ENCODE data around the gene RAP1B.

DNA sequence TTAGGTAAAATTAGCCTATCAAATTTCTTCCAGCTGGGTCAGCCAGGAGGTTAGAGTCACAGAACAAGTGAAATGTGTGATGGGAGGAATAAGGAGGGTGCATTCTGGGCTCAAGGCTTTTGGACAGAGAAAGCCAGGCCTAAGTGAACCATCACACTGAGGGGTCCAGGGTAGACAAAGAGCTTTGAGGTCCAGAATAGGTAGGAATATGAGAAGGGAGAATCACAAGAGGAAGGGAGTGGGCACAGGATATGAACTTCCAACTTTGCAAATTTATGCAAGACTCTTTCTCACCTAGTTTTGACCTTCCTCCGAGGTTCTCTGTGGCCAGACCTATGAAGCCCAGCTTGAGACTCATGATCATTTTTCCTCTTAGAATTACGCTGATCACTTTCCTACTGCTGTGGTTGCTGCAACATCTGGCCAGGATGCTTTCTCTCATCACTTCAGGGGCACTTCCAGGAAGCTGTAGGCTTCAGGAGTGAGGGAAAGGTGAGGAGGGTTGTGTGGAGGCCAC is 23.5 kb downstream of the IFNG start:
- PRO-cap, 2 experiments = no peak in any of the 2 experiments

DNA sequence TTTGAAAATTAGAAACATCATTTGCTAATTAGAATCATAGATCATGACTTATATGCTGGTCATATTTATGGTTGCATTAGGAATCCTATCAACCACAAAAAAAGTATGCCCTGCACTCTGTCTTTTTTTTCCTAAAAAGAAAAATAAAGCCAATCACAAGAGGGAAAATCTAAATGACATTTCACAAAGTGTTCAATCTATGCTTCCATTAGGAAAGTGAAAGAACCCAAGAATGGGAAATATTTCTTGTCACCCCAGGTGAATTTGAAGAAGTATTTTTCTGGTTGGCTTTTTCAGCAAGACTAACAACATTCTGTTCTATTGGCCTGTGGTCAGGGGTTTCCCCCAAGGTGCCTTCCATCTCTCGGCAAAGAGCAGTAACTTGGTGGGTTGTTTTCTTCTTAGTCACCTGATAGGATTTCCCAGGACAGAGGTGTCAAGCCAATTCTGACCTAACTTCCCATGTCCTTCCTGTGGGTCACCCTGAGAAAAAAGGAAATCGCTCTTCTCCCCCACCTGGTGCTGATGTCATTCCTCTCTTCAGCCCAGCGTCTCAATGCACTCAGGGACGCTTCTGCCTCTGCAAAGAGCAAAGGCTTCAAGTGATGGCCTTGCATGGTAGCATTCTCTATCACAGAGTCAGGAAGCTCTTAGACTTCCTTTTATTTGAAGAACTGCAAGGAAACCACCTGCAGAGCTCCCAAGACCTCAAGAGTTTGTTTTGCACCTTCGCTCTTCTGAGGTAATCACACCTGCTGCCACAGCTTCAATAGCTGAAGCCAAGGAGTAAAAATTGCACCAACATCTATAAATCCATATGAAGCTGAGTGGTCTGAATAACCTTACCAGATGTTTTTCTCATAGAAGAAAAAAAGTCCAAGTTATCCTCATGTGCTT is 16.1 kb upstream of the IFNG start:
- PRO-cap, 2 experiments = peak in 2 of 2 experiments; most common plus-strand start position 348 of the sequence (in 1); most common minus-strand start position 604 of the sequence (in 2)

GRCh38 chr12:68532612-68533013 is 78.1 kb upstream of the RAP1B start:
- PRO-cap, 2 experiments = no peak in any of the 2 experiments

GRCh38 chr12:68610308-68611077 is at the start of gene RAP1B:
Gene RAP1B (plus strand): TSS chr12:68610899.
- PRO-cap, 2 experiments = peak in 2 of 2 experiments; most common plus-strand start chr12:68610961 (in 2); most common minus-strand start chr12:68610735 (in 2)

DNA sequence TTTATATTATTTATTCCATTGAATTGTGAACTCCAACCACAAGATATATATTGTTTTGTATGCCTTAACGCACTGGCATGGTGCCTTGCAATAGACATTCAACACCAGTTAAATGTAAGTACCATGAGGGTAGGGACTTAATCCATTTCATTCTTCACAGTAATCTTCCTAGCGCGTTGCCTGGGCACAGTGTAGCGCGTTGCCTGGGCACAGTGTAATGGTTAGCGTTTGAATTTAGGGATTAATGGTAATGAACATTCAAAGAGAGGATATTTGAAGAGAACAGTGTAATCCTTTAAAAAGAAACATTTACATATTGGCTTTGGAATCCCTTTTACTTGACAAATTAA is 2.8 kb downstream of the RAP1B start:
- PRO-cap, 2 experiments = no peak in any of the 2 experiments

- PRO-cap, 2 experiments = no peak in any of the 2 experiments
These were observed 10.7 kb downstream of the RAP1B start for GRCh38 chr12:68621206-68621962.

- PRO-cap, 2 experiments = no peak in any of the 2 experiments
These were observed 37.4 kb downstream of the MDM2 start for GRCh38 chr12:68845141-68845994.

DNA sequence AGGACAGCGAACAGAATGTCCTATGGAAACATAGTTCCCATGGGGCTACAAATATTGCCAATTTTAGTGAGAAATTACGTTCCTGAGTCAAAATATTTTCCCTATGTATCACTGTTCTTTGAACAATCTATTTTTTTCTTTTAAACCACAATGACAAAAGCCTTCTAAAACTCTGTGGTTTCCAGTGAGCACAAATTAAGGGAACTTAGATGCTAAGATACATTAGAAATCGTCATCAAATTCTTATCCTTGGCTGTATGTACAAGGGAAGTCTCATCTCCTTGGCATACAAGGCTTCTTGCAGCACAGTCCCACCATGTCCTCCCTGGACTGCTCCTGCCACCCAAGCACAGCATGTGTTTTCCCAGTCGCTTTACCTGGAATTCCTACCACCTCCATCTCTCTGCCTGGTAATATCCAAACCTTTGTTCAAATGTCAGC is 17.9 kb downstream of the CPM start:
- PRO-cap, 2 experiments = no peak in any of the 2 experiments

DNA sequence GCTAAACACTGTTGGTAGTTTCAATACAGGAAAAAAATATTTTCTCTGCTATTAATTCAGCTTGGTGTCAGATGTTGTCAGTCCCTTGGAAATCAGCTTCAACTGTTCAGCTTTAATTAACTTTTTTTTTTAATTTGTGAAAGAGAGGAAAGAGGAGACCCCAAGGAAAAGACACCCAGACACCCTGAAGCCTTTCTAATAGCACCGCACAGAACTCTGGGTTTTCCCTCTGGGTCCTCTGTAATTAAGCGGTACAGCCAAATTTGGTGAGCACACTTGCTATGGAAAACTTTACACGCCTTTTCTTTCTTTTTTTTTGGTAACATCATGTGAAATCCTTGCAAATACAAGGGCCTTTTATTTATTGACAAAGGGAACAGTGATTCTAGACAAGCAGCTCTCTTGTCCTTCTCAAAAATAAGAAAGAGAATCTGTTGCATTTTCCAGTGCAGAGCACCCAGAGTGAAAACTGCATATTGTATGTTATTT is 44.3 kb upstream of the CPM start:
- PRO-cap, 2 experiments = no peak in any of the 2 experiments

- PRO-cap, 2 experiments = peak in 2 of 2 experiments; most common plus-strand start chr12:69240746 (in 1); most common minus-strand start chr12:69240743 (in 2)
These were observed 1.2 kb downstream of the CPSF6 start for GRCh38 chr12:69240653-69240935.

GRCh38 chr12:69256403-69257571 is 17.4 kb downstream of the CPSF6 start:
- PRO-cap, 2 experiments = no peak in any of the 2 experiments

GRCh38 chr12:69587847-69588314 is 2.6 kb downstream of the CCT2 start:
- PRO-cap, 2 experiments = no peak in any of the 2 experiments

DNA sequence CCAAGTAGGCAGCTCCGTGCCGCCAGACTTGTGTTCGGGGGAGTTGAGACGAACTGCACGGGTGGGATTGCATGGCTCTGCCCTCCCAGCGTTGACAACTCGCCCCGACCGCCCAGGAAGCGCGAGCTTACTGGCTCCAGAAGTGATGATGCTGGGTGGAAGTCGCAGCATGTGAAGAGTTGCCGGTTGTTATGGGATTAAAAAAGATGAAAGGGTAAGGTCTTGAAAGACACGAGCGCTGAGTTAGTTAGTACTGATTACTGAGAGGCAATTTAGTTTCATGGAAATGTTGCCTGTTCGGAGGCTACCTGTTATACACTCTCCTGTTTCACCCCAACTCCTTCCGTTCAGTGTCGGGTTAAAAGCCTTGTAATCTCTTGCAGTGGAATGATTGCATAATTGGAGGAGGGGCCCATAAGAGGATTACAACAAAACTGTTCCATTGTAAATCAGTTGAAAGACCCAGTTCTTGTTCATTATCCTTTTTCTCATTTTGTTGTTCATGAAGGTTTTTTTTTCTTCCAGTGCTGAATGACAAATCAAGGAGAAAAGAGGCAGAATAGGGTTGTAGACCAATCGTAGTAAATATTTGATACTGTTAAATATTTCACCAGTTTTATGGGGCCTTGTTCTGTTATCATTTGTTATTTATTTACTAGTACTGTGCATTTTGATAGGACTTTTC is 1.1 kb downstream of the RAB3IP start:
- PRO-cap, 2 experiments = peak in 2 of 2 experiments; most common plus-strand start position 31 of the sequence (in 1); most common minus-strand start position 57 of the sequence (in 2)

DNA sequence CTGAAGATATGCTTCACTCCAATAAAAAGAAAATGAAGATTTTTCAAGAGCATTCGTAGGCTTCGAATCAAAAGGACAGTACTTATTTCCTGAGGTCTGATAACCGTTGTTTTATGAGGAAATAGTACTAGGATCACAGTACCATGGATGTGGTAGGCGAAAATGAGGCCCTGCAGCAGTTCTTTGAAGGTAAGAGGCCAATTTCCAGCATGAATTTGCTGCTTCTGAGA is 263 bp downstream of the MYRFL start:
- PRO-cap, 2 experiments = no peak in any of the 2 experiments

DNA sequence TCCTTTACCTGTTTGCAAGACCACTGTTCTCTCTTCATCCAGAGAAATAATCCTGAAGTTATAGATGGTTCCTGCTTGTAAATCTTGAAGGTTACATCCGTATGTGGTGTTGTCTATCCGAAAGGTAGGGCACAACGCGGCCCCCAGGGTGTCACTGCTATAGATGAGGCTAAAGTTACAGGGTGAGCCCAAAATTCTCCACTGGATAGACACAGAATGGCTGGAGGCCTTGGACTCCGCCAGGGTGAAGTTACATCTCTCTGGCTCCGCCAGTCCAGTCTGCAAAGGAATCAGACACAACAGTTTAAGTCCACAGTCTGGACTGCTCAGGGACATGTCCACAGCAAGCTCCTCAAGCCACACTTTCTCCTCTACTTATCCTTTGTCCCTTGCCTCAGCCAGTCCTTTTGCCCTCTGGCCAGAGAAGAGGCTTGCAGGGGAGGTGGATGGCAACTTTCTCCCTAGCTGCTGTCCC is 28.1 kb downstream of the PTPRB start:
- PRO-cap, 2 experiments = no peak in any of the 2 experiments

DNA sequence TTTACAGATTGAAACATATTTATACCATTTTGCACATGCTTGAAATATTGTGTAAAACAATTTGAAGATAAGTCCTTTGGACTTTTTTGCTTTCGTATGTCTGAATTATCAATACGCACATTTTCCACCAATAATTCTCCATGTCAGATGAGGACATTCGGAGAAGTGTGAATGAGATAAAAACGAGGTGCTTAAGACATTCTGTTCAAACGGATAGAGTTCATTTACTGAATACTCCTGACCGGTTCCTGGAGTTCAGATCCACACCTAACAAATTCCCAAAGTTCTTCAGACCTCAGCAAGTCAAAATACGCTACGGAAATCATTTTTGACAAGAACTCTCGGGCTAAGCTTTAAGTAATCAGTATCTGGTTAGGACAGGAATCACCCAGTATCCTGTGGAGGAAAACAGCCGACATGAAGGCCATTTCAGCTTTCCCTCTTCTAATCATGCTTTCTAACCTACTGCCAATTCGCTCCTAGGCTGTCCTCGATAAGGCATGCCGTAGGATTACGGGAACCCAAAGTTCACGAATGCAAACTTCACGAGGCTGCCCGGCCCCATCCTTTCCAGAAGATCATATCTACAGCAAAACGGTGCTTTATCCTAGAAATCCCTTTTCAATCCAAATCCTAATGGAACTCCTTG is 81.7 kb upstream of the PTPRB start:
- PRO-cap, 2 experiments = no peak in any of the 2 experiments

DNA sequence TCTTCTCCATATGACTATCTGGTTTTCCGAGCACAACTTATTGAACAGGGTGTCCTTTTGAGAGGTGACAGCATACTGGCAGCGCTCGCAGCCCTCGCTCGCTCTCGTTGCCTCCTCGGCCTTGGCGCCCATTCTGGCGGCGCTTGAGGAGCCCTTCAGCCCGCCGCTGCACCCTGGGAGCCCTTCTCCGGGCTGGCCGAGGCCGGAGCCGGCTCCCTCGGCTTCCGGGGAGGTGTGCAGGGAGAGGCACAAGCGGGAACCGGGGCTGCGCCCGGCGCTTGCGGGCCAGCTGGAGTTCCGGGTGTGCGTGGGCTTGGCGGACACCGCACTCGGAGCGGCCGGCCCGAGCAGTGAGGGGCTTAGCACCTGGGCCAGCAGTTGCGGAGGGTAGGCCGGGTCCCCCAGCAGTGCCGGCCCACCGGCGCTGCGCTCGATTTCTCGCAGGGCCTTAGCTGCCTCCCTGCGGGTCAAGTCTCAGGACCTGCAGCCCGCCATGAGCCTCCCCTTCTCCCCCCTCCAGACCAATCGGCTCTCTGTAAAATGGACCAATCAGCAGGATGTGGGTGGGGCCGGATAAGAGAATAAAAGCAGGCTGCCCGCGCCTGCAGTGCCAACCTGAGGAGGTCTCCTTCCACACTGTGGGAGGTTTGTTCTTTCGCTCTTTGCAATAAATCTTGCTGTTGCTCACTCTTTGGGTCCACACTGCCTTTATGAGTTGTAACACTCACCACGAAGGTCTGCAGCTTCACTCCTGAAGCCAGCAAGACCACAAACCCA is 62.8 kb upstream of the LGR5 start:
- PRO-cap, 2 experiments = no peak in any of the 2 experiments

DNA sequence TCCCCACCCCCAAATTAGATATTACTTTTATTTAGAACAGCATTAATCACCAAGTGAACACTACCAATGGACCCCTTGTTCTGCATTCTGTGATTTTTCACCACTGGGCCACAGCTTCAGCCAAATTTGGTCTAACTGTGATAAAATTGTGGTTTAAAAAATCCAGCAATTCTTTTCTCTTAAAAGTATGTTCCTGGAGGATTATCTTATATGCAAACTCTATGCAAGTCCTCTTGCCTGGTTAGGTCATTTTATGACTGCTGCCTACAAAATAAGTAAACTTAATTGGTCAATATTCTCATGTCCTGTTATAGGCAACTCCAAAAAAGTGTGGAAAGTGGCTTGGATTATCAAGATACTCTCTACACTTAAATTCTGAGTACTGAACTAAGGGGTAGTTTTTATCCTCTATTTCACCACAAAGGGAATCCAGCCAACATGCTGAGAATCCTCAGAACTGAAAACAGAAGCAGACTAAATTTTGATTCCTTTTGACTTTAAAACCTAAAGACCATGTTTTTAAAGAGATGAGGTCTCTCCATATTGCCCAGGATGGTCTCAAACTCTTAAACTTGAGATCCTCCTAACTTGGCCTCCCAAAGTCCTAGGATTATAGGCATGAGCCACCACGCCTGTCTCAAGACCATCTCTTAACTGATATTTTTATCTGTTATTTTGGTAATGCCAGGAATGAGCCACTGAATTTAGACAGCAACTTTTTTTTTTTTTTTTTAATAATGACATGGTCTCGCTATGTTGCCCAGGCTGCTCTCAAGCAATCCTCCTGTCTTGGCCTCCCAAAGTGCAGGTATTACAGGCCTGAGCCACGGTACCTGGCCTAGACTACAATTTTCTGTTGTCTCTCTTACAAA is 59.8 kb downstream of the ZFC3H1 start:
- PRO-cap, 2 experiments = no peak in any of the 2 experiments

- PRO-cap, 2 experiments = no peak in any of the 2 experiments
These were observed 4.7 kb downstream of the ZFC3H1 start for GRCh38 chr12:71658565-71659796.

DNA sequence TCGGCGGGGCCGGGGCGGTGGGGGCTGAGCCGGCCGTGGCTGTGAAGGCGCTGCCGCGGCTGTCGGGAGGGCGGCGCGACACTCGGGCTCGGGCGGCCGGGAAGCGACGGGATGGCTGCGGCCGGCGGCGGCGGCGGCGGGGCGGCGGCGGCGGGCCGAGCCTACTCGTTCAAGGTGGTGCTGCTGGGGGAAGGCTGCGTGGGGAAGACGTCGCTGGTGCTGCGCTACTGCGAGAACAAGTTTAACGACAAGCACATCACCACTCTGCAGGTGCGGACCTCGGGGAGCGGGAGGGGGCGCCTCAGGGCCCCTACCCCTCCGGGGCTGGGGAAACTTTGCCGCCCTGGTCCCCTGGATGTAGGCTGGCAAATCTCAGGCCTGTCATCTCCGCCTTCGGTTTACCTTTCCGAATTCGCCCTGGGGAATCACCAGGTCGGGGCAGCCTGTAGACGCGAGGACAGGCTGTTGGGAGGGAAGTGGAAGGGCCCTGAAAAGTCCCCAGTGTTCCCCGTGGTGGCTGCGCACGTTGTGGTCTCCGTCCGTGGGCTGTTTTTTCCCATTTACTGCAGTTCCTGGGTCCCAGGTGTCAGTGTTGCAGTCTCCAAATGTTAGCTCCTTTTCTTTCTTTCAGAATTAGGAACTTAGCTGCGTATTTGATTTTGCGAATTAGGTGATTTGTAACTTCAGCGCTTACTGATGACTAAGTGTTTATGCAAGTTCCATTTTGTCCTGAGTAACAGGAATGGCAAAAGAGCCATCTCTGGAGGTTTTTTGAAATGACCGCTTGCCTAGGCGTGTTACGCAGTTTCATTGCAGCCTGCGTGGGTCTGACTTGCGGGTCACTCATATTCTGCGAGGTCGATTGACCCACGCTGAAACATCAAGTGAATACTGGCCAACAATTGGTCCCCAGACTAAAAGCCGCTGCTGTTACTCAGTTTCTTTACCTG is 631 bp downstream of the RAB21 start:
- PRO-cap, 2 experiments = peak in 2 of 2 experiments; most common plus-strand start position 568 of the sequence (in 1); most common minus-strand start position 229 of the sequence (in 1)

Measured in helper T cell (primary cell).